SK-N-SH (cell line): ENCODE measurements around the genes IFNGR2 and ATP5PO.

DNA sequence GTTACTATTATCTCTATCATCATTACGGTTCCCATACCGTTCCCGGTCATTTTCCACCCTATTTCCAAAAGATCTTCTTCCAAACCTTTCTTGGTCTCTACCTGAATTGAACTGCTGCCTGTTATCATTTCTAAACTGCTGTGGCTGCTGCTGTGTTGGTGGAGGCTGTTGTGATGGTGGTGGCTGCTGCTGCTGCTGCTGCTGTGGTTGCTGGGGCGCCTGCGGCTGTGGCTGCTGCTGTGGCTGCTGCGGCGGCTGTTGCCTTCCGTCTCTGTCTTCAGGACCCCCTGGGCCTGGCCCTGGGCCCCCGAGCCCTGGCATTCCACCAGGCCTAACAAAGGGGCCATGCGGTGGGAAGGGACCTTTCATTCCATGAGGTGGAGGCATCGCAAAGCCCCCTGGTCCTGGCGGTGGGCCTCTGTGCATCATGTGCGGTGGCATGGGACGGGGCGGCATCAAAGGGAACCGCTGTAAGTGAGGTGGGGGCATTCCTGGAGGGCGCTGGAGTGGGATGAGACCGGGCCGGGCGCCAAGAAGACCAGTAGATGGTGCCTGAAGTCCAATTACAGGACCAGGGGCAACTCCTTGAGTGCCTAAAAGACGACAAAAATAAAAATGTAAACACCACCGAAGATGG, 12.4 kb downstream of the SOD1 start:
- RRBS: 96% methylated on average over 3 of the region's 22 CpGs
CAGE:
- cytosol, long polyA plus RNA: no peak
- long polyA plus RNA: no peak
- nucleus, long polyA plus RNA: start-site peak on the minus strand centred at position 72 of the sequence, 506 bp wide, 176 and 393 reads in 2 replicates

DNA sequence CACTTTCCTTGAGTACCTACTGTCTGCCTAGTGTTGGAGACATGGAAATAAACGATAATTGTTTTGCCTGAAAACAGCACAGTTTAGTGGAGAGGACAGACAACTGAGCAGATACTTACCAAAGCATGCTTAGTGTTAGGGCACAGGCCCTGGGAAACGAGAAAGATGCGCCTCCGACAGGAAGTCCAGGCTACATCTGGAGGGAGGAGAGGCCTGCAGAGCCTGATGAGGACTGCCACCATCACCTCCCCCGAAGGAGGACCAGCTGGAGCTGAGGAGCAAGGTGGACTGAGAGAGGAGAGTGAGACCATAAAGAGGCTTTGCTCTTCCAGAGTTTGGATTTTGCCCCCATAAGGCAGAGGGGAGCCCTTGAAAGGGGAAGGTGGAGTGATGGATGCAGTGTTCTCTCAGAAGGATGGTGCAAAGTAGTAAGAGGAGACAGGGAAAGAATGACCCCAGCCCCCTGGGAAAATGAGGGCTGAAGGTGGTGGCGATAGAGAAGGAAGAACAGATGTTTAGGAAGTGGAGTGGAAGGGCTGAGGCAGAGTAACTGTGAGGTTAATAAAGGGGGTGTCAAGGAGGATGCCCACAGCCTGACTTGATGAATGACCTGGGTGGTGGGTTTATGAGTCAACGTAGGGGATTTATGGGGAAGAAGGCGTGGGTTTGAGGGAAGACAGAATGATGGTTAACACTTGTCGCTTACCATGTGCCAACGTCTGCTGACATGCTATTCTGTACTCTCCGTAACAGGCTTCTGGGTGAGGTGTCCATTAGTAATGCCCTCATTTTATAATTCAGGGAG, 1.1 kb upstream of the SCAF4 start:
- RRBS: no CpG with 5 or more reads among the region's 11 CpGs
CAGE:
- cytosol, long polyA plus RNA: no peak
- long polyA plus RNA: no peak
- nucleus, long polyA plus RNA: no peak

DNA sequence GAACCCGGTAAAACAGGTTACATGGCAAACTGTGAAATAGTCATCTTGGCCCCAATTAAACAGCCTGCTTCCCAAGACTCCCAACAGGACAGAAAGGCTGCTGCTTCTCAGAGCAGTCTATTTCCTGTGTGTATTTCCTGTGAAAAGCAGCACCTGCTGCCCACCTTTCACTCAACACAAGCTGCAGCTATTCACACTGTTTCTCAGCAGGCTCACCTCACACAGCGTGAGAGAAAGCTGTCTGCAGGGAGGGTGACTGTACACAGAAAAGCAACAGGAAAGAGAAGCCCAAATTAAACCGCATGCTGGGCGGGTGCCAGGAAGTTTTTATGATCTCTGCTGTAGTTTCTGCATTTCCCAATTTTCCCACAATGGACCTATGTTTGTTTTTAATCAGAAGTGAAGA, 44.0 kb downstream of the URB1 start:
- RRBS: no CpG with 5 or more reads among the region's 4 CpGs
CAGE:
- cytosol, long polyA plus RNA: no peak
- long polyA plus RNA: no peak
- nucleus, long polyA plus RNA: no peak

DNA sequence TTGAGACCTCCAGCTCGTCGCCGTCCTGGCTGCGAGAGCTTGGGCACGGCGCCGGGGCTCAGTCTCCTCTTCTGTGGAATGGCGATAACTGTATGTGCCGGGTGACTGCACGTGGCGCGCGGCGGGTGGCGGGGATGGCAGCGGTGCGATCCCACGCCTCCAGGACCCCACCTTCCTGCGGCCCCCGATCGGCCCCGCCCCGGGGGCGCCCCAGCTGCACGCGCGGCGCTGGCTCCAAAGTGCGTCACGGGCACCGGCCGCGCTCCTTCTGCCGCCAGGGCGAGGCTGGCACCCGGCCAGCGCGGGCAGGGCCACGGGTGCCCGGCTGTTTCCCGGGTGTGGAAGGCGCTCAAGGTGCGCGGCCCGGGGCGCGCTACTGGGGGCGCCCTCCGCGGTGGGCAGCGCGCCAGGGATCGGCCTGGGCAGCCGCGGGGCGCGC, 383 bp upstream of the EVA1C start:
- RRBS: 1% methylated on average over 39 of the region's 57 CpGs
CAGE:
- cytosol, long polyA plus RNA: no peak
- long polyA plus RNA: no peak
- nucleus, long polyA plus RNA: no peak

DNA sequence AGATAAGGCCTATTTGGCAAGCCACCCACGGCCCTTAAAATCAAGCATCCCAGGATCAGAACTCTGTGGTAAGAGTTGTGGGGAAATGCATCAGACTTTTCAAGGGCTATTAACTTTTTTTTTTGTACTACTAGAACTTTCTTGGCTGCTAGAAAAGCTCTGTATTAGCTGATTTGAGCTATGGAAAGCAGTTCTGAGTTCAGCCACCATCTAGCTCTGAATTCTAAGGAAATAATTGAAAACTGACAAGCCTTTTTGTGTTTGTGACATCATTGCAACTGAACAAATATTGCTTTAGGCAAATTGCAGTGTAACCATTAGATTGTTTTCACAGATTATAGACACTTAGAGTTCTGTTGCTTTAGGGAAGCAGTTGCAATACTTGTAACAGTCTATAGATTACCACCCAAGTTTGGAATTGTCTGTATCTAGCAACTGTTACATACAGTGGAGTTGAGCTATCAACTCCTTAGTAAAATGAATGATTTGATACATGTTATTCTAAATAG, 1.7 kb downstream of the EVA1C start:
- RRBS: no CpG with 5 or more reads among the region's 1 CpG
CAGE:
- cytosol, long polyA plus RNA: no peak
- long polyA plus RNA: no peak
- nucleus, long polyA plus RNA: no peak

- RRBS: no CpG with 5 or more reads among the region's 17 CpGs
CAGE:
- cytosol, long polyA plus RNA: no peak
- long polyA plus RNA: no peak
- nucleus, long polyA plus RNA: no peak
Measured at GRCh38 chr21:32432966-32433901, 20.7 kb downstream of the EVA1C start.

- RRBS: no CpG with 5 or more reads among the region's 4 CpGs
CAGE:
- cytosol, long polyA plus RNA: no peak
- long polyA plus RNA: no peak
- nucleus, long polyA plus RNA: no peak
Measured at GRCh38 chr21:32508077-32508507, 77.2 kb downstream of the TCP10L start.

DNA sequence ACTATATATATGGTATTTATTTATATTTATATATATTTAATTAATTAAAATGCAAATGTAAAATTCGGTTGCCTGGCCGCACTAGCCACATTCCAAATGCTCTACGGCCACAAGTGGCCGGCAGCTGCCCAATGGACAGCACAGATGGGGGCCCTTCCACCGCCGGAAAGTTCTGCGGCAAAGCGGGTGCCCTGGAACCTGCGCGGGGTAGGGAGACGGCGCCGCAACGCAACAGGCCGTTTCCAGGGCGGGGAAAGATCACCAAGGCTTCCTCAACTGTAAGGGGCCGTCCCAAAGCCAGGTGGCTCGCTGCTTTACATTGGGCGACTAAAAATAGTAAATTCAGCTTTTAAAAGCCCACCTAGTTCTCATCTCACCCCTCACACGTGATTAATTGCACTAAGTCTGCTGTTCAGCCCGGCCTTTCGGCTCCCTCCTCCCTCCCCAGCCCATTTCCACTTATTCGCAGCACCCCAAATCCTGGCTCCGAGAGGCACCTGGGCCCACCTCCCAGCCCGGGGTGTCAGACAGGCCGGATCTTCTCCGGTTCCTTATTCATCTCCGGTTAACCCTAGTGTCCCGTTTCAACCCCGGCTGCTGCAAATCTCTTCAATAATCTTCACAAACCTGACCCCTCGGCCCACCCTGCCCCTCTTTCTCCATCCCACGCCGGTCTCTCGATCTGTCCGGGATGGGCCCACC, 635 bp downstream of the CFAP298 start:
- RRBS: 2% methylated on average over 10 of the region's 35 CpGs
CAGE:
- cytosol, long polyA plus RNA: no peak
- long polyA plus RNA: no peak
- nucleus, long polyA plus RNA: no peak

GRCh38 chr21:33011364-33011967, 14.3 kb upstream of the OLIG2 start:
- RRBS: no CpG with 5 or more reads among the region's 3 CpGs
CAGE:
- cytosol, long polyA plus RNA: no peak
- long polyA plus RNA: no peak
- nucleus, long polyA plus RNA: no peak

GRCh38 chr21:33071911-33072501, 2.1 kb downstream of the OLIG1 start:
- RRBS: 3% methylated on average over 10 of the region's 33 CpGs
CAGE:
- cytosol, long polyA plus RNA: no peak
- long polyA plus RNA: no peak
- nucleus, long polyA plus RNA: no peak

DNA sequence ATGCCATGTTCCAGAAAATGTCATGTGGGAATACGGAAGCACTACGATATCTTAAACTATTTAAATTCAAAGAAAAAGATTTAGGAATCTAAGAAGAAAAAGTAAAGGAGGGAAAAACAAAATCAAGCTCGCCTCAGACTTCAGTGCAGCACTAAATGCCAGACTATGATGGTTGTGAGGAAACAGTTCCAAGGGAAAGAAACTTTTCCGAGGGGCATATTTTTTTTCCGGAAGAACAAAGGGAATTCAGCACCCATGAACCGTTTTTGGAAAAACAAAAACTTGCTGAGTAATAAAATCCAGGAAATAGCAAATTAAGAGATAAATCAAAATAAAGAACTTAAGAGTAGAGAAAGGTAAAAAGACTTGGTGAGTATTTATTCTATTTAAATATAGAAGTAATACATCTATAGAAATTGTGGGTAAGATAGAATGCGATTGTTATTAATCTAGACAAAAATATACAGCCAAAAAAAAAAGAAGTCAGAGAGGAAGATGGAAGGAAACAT, 3.8 kb downstream of the IFNAR2 start:
- RRBS: no CpG with 5 or more reads among the region's 7 CpGs
CAGE:
- cytosol, long polyA plus RNA: no peak
- long polyA plus RNA: no peak
- nucleus, long polyA plus RNA: no peak

- RRBS: no CpG with 5 or more reads among the region's 17 CpGs
CAGE:
- cytosol, long polyA plus RNA: no peak
- long polyA plus RNA: no peak
- nucleus, long polyA plus RNA: no peak
Measured at GRCh38 chr21:33286086-33286745, 20.0 kb downstream of the IL10RB start.

DNA sequence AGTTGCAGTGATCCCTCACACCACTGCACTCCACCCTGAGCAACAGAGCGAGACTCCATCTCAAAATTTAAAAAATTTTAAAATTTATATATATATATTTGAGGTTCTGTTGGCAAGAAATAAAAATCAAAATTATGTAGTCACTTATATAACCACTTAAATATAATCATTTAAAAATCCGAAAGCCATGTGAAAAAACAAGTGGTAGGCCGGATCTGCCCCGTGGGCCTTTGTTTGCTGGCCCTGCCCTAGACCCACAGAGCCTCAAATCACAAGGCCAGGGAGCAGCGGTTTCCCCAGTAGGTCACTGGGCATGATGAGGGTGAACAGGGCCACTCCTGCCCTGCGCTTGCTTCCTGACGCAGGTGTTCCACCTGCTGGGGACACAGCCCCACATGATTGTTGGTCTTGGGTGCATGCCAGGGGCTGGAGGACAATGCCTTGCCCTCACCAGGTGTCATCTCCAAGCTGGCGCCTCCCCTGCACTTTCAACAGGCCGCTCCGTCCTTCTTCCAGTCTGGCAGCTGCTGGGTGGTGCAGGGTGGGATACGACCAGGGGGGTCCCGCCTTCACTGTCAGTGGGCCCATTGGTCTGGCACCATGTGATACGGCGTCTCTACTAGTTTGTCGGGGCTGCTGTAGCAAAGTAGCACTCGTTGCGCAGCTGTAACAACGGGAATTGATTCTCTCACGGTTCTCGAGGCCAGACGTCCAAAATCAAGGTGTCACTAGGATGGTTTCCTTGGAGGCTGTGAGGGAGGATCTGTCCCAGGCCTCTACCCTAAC, 24.3 kb downstream of the IL10RB start:
- RRBS: no CpG with 5 or more reads among the region's 21 CpGs
CAGE:
- cytosol, long polyA plus RNA: no peak
- long polyA plus RNA: no peak
- nucleus, long polyA plus RNA: no peak

DNA sequence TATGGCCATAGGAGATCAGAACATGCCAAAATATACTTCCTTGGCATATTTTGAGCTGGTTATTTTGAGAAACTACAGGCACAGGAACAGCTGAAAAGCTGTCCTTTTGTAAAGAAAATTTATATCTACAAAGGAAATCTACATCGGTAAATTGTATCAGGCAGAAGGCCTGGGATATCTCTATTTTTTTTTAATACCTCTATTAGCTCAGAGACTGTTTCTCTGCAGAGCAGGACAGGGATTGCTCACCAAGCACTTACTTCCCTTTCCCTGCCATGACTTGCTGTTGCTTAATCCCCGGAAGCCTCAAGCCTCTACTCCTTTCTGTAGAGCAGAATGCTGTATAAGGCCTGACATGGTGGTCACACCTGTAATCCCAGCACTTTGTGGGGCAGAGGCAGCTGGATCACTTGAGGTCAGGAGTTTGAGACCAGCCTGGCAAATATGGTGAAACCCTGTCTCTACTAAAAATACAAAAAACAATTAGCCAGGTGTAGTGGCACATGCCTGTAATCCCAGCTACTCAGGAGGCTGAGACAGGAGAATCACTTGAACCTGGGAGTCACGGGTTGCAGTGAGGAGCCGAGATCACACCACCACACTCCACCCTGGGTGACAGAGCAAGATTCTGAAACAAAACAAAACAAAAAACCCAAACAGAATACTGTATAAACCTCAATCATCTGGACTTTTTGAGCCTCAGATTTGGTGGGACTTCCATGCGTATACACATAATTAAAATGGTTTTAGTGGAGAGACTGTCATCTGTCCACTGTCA, 23.3 kb upstream of the IFNGR2 start:
- RRBS: no CpG with 5 or more reads among the region's 5 CpGs
CAGE:
- cytosol, long polyA plus RNA: no peak
- long polyA plus RNA: no peak
- nucleus, long polyA plus RNA: no peak

GRCh38 chr21:33403352-33403954, at the start of gene IFNGR2:
Gene IFNGR2, plus strand, starts transcription at chr21:33403413.
- RRBS: under 1% methylated on average over 38 of the region's 69 CpGs
CAGE:
- cytosol, long polyA plus RNA: start-site peak on the plus strand at chr21:33403420-33403477, 96 and 522 reads in 2 replicates
- long polyA plus RNA: no peak
- nucleus, long polyA plus RNA: no peak

- RRBS: 72% methylated on average over 1 of the region's 20 CpGs
CAGE:
- cytosol, long polyA plus RNA: no peak
- long polyA plus RNA: no peak
- nucleus, long polyA plus RNA: no peak
Measured at GRCh38 chr21:33410918-33411814, 8.0 kb downstream of the IFNGR2 start.

DNA sequence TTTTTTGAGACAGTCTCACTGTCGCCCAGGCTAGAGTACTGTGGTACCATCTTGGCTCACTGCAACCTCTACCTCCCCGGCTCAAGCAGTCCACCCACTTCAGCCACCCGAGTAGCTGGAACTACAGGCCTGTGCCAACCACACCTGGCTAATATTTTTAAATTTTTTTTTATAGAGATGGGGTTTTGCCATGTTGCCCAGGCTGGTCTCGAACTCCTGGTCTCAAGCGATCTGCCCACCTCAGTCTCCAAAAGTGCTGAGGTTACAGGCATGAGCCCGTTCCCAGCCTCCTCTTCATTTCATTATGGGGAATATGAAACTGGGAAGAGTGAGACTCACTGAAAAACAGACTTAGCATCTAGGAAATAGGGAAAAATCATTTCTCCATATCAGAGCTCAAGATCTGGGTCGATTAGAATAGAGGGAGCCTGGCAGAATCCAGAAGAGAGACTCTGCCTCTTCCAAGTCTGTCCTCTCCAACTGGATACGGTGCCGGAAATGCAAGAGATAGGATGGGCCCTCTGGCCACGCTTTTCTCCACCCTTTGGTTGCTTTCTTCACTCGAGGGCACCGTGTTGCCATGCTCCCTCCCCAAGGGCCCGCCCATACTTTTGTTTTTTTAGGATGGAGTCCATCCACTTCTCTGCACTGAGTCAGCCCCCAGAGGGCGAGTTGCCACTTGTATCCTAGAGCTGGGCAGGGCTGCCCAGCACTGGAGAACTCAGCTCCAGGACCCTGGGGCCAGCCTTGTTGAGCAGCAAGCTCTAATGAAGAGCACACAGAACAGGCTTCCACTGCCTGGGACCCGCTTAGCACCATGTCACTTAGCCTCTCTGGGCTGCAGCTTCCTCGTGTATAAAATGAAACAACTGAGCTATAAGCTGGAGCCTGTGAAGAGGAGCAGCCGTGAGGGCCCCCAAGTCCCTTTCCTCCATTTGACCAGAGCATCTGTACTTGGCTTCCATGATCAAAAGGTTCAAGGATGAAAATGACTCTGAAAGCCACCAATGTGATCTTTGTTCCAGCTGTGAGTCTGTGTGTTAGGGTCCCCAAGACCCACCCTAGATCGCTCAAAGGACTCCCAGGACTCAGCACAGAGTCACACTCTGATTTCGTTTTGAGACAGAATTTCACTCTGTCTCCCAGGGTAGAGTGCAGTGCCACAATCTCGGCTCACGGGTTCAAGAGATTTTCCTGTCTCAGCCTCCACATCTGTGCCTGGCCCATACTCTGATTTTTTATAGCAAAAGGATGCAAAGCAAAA, 25.5 kb downstream of the IFNGR2 start:
- RRBS: no CpG with 5 or more reads among the region's 21 CpGs
CAGE:
- cytosol, long polyA plus RNA: no peak
- long polyA plus RNA: no peak
- nucleus, long polyA plus RNA: no peak

DNA sequence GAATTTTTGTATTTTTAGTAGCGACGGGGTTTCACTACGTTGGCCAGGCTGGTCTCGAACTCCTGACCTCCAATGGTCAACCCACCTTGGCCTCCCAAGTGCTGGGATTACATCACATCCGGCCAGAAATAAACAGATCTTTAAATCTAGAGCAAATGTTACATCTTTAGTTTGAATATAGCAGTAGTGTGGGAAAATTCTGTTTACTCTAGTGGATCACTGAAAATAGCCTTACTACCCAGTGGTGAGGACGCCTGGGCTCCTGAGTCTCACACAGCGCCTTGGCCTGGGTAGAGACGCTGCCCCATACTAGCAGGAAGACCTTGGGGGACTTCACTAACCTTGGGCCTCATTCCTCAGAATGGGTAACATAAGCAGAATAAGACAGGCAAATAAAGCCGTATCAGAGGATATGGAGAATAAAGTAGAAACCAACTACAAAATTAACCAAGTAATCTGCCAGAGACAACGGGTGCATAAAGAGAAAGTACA, 560 bp downstream of the GART start:
- RRBS: no CpG with 5 or more reads among the region's 10 CpGs
CAGE:
- cytosol, long polyA plus RNA: no peak
- long polyA plus RNA: no peak
- nucleus, long polyA plus RNA: no peak

- RRBS: no CpG with 5 or more reads among the region's 3 CpGs
CAGE:
- cytosol, long polyA plus RNA: no peak
- long polyA plus RNA: no peak
- nucleus, long polyA plus RNA: no peak
Measured at GRCh38 chr21:33645099-33645563, 2.8 kb downstream of the ITSN1 start.

GRCh38 chr21:33915251-33916609, at the start of gene ATP5PO:
Gene ATP5PO, minus strand, starts transcription at chr21:33915804.
- RRBS: under 1% methylated on average over 8 of the region's 52 CpGs
CAGE:
- cytosol, long polyA plus RNA: start-site peak on the minus strand at chr21:33915769-33915808, 8,498 and 10,567 reads in 2 replicates
- long polyA plus RNA: start-site peak on the minus strand at chr21:33915769-33915807, 11,967 and 11,832 reads in 2 replicates
- nucleus, long polyA plus RNA: start-site peak on the minus strand at chr21:33915769-33915810, 6,592 and 6,425 reads in 2 replicates